ENCODE data around the gene ZBED5.

DNA sequence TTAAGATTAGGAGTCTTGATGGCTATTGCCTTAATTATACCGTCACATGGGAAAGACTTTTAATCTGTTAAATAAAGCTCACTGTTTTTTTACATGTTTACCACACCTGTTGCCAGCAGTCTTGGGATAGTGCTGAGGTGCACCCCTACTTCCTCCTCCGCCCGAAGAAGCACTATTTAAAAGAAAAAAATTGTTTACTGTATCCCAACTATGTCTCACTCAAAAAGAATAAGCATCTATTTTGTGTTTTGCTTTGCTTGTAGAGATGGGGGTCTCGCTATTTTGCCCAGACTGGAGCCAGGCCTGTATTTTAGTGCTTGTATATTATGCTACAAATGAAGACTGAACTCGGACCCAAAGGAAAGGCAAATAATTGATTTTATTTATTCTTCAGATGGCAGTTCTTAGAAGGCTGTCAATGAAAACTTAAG, 2.0 kb downstream of the EIF4G2 start:
- RRBS, 2 experiments, result no CpG with 5 or more reads among the region's 5 CpGs

GRCh38 chr11:10857661-10858166, at the start of gene ZBED5:
ZBED5 (minus strand) TSS chr11:10858053.
- RRBS, 2 experiments, result no CpG with 5 or more reads among the region's 40 CpGs

DNA sequence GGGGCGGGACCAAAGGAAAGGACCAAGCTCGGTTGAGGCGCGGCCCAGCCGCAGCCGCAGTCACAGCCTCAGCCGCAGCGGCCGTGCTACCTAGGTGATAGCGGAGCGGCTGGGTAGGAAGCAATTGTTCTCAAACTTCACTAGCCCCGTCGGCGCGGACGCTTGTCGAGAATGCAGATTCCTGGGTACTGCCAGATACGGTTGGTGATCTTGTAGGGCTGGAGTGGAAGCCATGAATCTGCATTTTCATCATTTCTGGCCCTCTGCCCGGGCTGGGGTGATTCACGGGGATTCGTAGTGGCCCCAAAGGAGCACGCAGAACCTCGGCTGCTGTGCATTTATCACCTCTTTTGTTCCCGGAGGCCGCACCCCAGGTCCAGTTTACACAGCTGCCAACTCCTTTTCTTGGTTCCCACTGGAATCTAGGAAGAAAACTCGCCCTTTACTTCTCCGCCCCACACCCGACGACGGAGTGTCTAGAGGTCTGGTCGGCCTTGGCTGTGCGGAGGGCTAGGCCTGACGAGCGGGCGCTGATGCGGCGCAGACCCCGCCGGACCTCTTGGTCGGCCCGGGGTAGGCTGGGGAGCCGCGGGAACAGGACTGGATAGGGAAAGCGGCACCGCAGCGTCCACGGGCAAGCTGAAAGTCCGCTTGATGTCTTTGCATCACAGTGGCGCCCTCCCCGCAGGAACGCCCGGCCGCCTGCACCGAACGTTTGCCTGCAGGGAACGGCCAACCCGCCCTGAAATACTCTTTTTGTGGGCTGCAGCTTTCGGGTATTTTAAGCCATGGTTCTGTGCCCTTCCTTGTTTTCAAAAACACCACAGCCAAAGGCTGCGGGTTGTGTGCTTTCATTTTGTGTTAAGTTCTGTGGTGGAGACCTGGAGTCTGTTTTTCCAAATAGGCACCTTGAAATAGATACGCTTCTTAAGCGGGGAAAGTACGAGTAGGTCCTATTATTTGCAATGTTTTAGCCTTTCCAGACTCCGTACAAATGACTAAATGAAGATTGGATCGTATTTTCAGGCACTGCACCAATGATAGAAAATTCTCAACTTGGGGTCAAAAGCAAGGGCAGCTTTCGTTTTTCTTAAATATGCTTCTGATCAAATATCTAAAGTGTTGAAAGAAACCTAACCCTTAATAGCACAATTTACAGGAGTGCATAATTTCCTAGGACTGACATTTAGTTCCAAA, 712 bp upstream of the ZBED5 start:
- RRBS, 2 experiments, result 1% methylated on average over 5 of the region's 65 CpGs

DNA sequence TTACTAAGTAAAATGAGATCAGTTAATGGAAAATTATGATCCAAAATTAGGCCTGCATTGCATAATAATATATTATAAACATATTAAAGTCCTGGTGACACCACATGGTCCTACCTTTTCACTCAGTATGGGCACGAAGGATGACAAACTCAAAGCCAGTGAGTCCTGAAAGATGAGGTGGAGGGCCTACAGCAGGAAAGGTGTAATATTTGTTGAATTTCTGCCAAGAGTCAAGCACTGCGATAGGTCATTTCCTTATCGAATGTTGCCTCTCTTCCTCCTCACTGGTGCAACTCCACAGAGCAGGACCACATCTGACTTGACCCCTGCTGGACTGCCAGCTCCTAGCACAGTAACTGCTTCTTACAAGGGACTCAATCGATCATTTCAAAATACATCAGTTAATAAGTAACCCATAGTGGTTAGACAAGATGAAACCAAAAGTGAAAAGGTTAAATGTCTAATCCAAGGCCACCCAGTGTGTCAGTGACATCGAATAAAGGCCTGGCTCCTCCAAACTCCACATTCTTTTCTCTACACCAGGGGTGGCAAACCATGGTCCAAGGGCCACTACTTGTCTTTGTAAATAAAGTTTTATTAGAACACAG, 98.4 kb upstream of the CSNK2A3 start:
- RRBS, 2 experiments, result no CpG with 5 or more reads among the region's 5 CpGs

GRCh38 chr11:11842269-11842950, 638 bp downstream of the USP47 start:
- RRBS, 2 experiments, result 0 to under 1% methylated on average over 5 to 10 of the region's 31 CpGs

- RRBS, 2 experiments, result no CpG with 5 or more reads among the region's 3 CpGs
Measured at GRCh38 chr11:11885514-11886094, 43.8 kb downstream of the USP47 start.

GRCh38 chr11:11966780-11967157, 41.7 kb downstream of the DKK3 start:
- RRBS, 2 experiments, result 18 to 25% methylated on average over 2 of the region's 7 CpGs

DNA sequence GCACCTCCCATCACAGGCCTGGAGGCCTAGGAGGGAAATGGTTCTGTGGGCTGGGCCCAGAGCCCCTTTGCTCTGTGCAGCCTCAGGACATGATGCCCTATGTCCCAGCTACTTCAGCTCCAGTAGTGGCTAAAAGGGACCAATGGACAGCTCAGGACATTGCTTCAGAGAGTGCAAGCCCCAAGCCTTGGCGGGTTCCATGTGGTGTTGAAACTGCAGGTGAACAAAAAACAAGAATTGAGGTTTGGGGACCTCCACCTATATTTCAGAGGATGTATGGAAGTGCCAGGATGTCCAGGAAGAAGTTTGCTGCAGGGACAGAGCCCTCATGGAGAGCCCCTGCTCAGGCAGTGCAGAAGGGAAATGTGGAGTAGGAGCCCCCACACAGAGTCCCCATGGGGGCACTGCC, 14.7 kb upstream of the DKK3 start:
- RRBS, 2 experiments, result no CpG with 5 or more reads among the region's 1 CpG

GRCh38 chr11:12111457-12112153, 1.2 kb downstream of the MICAL2 start:
- RRBS, 2 experiments, result no CpG with 5 or more reads among the region's 15 CpGs

GRCh38 chr11:12148910-12149630, 38.7 kb downstream of the MICAL2 start:
- RRBS, 2 experiments, result no CpG with 5 or more reads among the region's 6 CpGs

DNA sequence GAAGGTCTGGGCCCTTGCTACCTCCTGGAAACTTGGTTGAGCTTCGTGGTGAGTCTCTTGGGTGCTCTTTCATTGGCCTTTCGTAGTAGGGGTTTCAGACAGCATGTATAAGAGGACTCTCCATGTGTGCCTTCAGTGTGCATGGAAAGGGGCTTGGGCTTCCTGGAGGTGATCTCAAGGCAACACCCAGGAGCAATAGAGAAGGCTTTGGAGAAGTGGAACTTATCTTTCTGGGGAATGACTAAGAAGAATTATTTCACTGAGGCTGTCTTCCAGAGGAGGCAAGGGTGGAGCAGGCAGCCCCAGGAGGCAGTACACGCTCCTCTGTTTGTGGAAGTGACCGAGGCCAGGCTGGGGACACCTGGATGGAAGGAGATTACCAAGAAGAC, 45.8 kb downstream of the MICAL2 start:
- RRBS, 2 experiments, result no CpG with 5 or more reads among the region's 4 CpGs

GRCh38 chr11:12160447-12161196, 50.2 kb downstream of the MICAL2 start:
- RRBS, 2 experiments, result no CpG with 5 or more reads among the region's 17 CpGs

DNA sequence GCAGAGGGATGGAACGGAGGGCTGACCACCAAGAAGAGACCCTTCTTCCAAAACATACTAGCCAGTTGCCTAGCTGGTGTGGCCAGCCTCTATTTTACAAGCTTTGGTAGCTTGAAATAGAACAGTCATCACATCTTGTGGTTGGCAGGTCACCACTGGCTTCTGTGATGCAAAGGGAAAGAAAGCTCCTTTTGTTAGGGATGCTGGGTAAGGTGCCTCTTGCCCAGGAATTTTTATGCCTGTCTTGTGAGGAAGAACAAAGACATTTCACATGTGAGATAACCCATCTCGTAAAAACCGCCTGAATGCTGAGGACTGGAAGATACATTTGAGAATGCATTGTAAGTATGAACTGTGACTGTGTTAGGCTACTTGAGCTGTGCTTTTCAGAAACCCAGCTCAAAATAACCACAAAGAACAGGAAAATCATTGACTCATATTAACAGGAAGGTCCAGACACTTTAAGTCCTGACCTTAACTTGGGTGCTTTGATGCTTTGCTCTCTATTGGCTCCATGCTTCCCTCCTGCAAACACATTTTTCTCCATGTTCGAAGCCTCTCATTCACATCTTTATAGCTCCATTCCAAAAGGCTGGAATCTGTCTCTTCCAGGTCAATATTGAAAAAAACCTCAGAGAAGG, 53.8 kb downstream of the MICAL2 start:
- RRBS, 2 experiments, result no CpG with 5 or more reads among the region's 4 CpGs

GRCh38 chr11:12195674-12196247, 85.4 kb downstream of the MICAL2 start:
- RRBS, 2 experiments, result no CpG with 5 or more reads among the region's 6 CpGs

DNA sequence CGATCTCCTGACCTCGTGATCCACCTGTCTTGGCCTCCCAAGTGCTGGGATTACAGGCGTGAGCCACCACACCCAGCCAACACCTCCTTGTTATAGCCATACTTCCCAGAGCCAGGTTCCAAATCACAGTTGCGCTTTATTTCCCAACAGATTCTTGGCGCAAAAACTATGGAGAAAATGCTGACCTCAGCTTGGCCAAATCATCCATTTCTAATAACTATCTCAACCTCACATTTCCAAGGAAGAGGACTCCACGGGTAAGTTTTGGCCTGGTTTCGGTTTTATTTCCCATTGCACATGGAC, 116.4 kb downstream of the MICAL2 start:
- RRBS, 2 experiments, result no CpG with 5 or more reads among the region's 7 CpGs

DNA sequence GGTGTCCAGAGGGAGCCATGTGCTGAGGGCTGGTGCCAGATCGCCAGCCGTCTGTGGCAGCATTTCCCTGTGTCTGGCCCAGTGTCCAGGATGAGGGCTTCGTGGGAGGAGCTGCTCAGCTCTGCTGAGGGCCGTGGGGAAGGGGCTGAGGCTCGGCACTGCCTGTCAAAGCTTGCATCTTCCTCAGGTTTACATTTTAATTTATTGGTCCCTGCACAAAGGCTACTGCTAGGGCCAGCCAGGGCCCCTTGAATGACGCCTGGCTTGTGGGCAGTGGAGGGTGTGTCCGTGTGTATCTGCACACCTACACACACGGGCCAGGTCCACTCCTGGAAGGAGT, 107.9 kb upstream of the PARVA start:
- RRBS, 2 experiments, result no CpG with 5 or more reads among the region's 8 CpGs

GRCh38 chr11:12287379-12288297, 89.7 kb upstream of the PARVA start:
- RRBS, 2 experiments, result no CpG with 5 or more reads among the region's 14 CpGs

DNA sequence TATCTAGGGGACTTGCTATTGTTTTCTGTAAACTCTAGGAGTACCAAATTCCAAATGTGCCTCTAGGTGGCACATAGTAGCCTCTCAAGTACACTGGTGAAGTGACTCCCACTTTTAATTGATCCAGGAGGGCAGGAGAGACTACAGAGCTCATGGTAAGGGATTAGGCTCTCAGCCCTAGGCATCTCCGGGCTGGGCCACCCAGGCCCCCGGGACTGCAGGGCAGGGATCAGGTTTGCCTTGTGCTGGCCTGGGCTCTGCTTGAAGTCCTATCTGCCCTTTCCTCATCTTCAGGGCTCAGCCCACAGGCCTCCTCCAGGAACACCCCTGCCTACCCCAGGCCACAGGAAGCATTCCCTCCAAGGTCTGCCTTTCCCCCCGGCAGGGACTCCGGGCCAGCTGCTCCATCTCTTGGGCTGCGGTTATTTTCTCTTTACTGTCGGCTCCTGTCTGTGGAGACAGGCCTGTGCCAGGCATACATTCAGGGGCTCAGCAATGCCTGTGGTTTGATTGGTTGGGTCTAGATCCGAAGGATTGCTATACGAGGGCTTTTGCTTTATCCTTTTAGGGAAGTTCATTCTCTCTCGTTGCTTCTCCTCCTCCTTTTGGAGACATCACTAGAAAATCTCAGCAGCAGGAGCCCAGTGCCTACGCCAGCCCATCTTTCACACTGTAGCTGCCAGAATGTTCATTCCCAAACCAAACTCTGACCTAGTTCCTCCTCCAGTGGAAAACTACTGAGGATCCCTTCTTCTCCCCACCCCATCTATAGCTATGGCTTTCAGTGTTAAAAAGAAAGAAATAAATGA, 32.8 kb downstream of the PARVA start:
- RRBS, 2 experiments, result no CpG with 5 or more reads among the region's 10 CpGs

- RRBS, 2 experiments, result no CpG with 5 or more reads among the region's 1 CpG
Measured at GRCh38 chr11:12477684-12478087, 100.3 kb downstream of the PARVA start.

DNA sequence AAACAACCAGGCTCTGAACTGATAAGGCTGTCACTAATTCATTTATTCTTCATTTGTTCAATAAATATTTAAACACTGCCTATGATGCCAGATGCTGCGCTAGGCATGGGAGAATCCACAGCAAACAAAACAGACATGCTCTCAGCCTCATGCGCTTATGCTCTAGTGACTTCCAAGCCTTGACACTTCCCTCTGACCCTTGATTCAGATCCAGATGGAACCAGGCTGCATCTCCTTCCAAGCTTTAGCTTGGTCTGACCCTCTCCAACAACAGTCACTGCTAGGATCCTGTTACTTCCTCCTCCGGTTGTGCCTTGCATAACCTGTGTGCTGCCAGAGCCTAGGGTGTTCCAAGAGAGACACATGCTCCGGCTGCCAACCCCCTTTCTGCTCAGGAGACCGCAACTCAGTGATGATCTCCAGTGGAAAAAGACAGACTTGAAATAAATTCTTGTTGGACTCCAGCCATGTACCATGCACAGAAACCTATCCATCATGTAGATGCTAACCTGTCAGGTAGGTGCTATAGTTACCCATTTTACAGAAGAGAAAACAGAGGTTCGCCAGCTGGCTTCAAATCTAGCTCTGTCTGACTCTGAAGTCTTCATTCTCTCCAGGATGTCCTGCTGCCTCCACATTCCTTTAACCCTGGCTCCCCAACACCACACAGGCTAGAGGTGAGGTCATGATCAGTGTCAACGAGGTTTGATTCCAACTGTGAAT, 136.3 kb upstream of the TEAD1 start:
- RRBS, 2 experiments, result 14 to 29% methylated on average over 2 of the region's 7 CpGs